ENCODE measurements around a stretch of chr18.

DNA sequence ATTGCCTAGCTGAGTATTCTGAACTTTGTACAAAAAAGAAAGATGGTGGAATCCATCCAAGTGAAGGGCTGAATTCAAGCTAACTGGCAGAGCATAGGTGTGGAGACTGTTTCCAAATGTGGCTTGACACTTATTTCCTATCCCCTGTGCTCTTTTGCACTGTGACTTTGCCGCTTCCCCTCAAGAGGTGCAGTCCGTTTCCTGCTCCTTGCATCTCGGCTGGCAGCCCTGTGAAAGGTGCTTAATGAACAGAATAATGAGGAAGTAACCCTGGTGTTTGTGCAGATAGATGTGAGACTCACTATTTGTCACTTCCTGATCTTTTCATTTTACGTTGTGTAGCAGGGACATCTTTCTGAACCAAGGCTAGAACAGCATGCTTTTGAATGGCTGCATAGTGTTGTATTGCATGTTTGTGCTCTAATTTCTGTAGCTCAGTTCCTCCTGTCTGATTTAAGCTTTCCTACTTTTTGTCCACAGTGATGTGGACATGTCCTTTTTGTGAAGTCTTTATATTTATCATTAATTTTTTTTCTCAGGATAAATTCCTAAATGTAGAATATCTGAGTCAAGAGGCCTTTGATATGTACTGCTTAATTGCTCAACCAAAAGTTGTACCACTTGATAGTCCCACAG lies 60.9 kb downstream of the CEP192 start:
- PRO-cap: no peak

- PRO-cap: no peak
These were observed 1.9 kb upstream of the LDLRAD4 start for GRCh38 chr18:13216668-13217000.

DNA sequence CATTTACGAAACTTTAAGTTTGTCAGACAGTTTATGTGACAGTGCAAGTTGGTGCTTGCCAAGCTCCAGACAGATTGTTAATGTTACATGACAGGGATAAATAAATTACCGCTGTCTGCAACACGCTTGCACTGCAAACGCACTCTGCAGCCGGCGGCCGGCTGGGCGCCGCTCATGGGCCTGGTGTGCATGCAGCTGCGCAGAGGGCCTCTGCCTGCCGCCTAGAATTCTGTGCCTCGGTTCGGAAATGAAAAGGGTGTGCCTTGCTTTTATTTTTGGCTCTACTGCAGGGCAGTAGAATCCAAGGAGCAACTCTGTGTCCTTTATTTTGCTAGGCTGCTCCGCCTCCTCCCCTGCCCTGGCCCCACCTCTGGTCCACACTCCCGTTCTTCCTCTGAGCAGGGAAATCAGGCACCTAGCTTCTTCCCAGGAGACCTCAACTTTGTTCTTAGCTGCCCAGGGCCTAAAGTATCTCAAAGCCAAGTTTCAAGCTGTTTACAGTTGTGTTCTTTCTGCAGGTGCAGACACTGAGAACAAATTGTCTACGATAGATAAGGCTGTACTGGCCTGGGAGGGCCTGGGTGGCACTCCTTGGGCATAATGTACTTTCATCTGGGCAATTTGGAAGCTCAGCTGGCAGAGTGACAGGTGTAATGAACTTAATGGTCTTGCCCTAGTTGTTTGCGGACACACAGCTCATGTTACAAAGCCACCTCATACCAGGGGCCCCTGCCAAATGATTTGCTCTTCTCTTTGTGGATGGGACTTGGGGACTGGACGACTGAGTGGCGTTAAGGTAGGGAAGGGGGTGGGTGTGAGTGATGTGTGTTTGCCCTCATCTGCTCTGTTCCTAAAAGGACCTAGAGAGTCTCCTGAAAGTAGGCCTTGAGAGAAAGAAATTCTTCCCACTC lies 4.1 kb downstream of the LDLRAD4 start:
- PRO-cap: unidirectional peak, minus-strand start at position 231 of the sequence

GRCh38 chr18:13268370-13268747 lies 49.8 kb downstream of the LDLRAD4 start:
- PRO-cap: no peak

DNA sequence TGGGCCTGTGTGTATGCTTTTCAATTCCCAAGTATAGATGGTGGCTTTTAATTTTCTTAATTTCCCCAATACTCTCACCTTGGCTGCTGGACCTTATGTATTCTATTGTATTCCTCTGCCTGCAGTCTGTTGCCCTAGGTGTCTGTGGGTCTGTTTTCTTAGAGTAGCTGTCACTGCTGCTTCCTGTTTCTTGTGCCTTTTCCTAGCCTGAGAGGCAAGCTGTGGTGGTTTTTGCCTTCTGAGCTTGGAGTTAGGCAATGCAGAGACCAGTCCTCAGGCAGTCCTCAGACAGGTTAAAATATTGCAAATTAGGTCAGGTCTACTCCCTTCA lies 134.8 kb downstream of the LDLRAD4 start:
- PRO-cap: no peak

DNA sequence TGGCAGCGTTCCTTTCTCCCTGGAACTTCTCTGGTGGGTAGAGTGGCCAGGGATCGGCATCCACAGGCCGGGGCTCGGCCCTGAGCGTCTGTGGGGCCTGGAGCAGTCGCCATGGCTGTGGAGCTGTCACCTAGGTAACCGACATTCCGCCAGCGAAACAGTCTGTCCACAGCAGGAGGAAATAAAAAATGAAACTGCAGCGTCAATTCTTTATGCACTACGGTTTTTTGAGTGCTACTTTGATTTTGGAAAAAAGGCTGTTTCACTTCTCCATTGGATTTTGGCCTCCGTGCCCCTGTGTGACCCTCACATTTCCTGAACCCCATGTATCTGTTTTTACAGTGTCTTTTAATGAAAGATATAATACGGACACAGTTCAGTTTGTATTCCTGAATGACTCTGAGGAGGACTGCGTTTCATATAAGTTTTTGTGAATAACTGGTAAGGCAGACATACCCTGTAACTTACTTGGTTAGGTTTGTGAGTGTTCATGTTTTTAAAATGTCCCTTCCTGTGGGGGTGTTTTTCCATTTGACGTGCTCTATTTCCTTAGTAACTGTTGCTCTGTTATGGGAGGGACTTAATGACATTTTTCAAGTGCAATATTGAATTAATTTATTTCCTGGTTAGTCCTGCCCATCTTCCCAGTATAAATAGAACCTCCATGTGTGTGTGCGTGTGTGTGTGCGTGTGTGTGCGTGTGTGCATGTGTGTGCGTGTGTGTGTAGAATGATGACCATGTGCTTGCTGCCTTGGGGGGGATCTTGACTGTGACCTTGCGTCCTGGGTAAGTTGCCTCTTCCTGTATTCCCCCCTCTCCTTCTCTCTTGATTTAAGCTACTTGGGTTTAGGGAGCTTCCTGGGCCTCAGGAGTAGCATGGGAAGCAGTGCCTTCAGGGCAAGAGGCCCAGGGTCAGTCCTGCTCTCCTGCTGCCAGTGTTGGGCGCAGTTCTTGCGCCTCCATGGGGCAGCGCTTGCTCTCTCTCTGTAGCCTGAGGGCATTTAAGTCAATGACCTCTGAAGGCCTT lies 163.7 kb downstream of the LDLRAD4 start:
- PRO-cap: unidirectional peak, minus-strand start at position 470 of the sequence

- PRO-cap: no peak
These were observed 198.3 kb downstream of the LDLRAD4 start for GRCh38 chr18:13416829-13417274.

GRCh38 chr18:13470425-13471029 lies 252.0 kb downstream of the LDLRAD4 start:
- PRO-cap: no peak

DNA sequence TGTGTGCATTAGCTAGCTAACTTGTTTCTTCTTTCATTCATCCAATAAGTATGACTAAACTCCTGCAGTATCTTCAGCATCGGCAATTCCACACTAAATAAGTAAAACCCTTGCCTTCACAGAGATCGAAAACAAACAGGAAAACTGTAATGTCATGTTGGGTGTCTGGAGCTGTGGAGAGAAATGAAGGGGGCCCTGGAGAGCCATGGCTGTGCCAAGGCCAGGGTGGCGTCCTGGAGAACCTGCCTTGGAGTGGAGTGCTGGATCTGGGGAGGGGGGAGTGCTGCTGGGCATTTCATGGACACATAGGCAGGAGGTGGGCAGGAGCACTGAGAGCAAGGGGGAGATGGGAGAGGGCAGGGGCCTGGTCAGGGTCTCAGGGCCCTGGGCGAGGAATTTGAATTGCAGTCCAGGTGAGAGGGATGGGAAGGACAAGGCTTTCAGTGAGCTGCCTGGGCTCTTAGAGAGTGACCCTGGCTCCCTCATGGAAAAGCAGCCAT lies 238.7 kb downstream of the FAM210A start:
- PRO-cap: no peak

- PRO-cap: no peak
These were observed 236.5 kb downstream of the FAM210A start for GRCh38 chr18:13489717-13490453.

GRCh38 chr18:13540493-13541122 lies 185.8 kb downstream of the FAM210A start:
- PRO-cap: no peak

DNA sequence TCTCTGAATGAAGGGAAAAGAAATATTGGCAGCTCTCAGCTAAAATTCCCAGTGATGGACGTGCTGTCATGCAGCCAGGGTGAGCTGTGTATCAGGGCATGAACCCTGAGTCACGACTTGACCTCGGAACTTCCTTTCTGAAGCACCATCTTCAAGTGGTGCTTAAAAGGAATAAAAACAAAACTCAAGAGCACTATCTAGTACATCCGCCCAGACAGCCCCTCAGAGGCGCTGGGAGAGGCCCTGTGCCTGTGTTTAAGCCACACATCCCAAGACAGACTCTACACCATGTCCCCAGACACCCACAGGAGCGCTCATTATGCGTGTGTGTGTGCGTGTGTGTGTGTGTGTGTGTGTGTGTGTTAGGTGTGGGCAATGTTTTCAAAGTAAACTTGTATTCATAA lies 117.2 kb downstream of the FAM210A start:
- PRO-cap: no peak

- PRO-cap: bidirectional peak, plus-strand start at chr18:13611328, minus-strand start at chr18:13611114
These were observed 115.3 kb downstream of the FAM210A start for GRCh38 chr18:13610906-13611676.

GRCh38 chr18:14178755-14179718 lies 46.8 kb upstream of the ZNF519 start:
- PRO-cap: no peak

DNA sequence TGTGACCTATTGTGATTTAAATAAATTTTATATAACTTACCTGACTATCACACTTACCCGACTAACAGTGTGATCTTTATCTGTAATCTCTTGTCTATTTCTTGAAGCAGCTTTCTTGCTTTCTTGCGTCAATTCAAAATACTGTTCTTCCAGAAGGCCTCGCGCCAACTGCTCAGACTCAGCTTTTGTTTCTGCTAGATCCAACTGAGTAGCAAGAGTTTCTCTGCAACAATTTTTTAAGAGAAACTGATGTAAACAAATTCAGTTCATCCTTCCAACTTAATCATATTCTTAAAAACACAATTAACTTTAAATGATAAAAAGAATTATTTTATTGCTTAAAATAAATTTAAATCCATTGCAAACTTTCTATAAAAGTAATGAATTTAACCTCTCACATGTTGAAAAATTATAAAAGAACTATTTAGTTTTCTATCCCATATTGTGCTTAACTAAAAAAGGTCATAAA lies 141.3 kb downstream of the ROCK1 start:
- PRO-cap: no peak

GRCh38 chr18:20976881-20977589 lies 134.6 kb downstream of the ROCK1 start:
- PRO-cap: no peak

GRCh38 chr18:21529412-21529987 lies 71.0 kb downstream of the ESCO1 start:
- PRO-cap: no peak

DNA sequence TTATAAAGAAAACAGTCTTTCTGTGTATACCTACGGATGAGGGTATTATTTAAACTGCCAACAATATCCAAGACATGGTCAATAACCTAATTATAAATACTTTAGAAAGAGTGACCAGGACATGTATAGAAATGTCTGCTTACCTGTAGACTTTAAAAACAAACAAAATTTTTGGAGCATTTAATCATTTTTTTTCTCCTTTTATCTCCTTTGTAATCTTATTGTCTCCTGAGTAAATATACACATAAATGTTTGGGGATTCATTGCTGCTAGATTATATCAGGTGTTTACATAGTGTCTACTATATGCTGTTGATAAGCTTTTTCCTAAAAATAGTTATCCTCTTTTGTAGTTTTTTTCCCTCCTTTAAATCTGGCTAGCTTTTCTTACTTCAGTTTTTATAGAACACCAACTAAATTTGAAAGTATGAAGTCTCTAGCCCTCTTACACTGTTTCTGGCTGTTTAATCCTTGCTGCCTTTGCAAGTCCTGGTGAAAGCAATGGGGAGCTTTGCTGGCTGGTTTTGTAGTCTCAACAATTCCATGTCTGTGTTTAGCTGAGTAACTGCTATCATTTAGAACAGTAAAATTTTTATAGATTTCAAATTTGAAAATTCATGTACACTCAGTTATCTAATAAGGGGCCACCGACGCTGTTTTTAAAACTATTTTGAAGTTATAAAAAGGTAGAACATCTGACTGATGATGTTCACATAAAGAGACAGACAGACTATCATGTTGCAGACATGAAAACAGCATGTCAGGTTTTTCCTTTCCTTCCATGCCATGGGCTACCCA lies 125.4 kb downstream of the MIB1 start:
- PRO-cap: no peak

DNA sequence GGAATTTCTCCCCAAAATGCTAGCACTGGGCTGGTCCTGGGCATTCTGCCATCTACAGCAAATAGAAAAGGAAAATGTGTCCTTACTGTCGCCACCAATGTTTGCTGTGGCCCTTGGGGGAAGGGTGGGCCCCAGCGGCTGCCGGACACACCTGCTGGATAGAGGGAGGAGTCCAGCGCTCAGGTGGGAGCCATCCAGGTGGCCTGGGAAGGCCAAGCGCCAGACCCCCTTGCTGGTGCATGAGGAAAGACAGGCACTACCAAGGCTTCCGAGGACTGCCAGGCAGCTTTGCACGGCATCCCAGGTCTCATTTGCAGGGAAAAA lies 147.7 kb upstream of the GATA6 start:
- PRO-cap: no peak

DNA sequence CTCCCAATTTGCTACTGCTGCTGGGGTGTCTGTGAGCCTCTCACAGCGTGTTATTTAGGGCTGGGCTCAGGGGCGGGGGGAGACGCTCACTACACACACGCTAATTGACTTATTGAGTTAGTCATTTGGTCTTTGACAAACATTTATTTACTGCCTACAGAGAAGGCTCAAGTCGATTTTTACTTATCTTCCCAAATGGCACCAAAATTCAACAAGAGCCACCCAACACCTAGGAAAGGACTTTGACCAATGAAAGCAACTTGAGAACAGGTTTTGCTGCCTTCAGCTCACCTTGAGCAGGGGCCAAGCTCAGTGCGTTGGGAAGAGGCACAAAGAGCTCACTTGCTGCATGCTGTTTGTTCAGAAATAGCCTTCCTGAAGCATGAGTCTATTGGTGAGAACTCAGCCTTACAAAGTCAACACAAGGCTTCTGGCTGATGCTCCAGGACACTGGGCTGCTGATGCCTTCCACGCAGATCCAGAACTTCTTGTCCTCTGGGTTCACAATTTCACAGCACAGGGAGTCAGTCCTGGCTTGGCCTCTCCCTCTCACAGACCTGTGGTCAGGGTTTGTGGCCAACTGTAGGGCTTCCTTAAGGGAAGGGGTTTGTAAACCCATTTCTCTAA lies 125.0 kb upstream of the GATA6 start:
- PRO-cap: no peak

Data from trachea (tissue), 1 donor.